Metastatic Breast Carcinoma in the Ovary (tissue), 3 donors: Measurements from ENCODE around the genes PMP22 and TEKT3.

DNA sequence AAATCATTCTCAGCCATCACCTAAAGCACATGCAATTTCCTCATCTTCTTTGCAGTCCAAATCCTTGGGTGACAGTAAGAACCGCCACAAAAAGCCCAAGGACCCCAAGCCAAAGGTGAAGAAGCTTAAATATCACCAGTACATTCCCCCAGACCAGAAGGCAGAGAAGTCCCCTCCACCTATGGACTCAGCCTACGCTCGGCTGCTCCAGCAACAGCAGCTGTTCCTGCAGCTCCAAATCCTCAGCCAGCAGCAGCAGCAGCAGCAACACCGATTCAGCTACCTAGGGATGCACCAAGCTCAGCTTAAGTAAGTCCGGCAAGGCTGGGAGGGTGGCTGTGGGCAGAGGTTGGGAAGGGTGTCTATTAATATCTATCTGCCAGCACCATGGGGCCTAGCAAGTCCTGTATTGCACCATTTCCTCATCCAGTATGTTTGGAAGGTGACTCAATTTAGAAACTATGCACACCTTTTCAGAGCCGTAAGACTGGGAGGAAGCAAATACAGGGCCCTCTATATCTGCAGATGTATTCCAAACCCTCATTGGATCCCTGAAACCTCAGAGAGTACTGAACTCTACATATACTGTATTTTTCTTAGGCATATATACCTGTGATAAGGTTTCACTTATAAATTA is 45.1 kb upstream of the ARHGAP44 start:
- PRO-cap, 3 experiments, result no peak in any of the 3 experiments

DNA sequence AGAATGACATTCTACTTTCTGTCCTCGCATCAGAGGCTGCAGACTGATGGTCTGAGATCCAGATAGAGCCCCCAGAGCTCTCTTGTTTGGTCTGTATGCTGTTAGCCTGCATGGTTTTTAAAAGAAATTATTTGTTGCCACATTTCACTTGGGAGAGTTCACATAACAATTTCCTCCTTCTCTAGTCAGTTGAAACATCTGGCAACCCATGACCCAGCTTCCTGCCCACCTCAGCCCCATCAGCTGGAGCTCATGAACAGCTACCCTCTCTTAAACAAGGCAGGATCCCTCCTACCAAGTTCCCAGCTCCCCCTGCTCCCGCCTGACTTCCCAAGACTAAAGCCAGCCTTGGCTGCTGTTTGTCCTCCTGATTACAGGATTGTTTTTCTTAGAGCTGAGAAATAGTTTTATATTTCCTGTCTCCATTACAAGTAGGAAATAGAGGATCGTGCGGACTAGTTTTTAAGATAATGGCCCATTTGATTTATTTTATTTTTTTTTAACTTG is 90.3 kb downstream of the ELAC2 start:
- PRO-cap, 3 experiments, result peak in 1 of 3 experiments; most common plus-strand start position 425 of the sequence (in 1); most common minus-strand start position 338 of the sequence (in 1)

- PRO-cap, 3 experiments, result no peak in any of the 3 experiments
Observed at GRCh38 chr17:12985335-12986368, 32.2 kb downstream of the ELAC2 start.

DNA sequence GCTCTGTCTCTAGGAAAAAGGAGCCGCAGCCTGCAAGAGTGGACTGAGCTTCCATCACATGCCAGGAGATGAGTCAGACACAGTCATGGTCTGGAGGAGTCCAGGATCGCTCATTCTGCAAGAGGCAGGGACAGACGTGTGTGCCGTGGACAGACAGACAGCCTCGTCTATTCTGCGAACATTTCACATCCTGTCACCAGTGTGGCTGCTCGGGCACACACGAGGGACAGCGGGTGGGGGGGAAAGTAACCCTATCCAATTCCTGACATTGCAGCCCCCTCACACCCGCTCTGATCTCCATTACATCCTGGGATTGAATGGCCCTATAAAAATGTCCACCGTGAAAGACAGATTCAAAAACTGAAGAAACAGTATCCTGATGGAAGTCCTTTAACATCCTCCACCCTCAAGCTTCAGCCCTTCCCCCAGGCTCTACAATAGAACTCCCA is 39.5 kb downstream of the HS3ST3A1 start:
- PRO-cap, 3 experiments, result peak in 1 of 3 experiments; most common plus-strand start position 130 of the sequence (in 1)

GRCh38 chr17:13896479-13897073 is 172.7 kb upstream of the COX10 start:
- PRO-cap, 3 experiments, result no peak in any of the 3 experiments

DNA sequence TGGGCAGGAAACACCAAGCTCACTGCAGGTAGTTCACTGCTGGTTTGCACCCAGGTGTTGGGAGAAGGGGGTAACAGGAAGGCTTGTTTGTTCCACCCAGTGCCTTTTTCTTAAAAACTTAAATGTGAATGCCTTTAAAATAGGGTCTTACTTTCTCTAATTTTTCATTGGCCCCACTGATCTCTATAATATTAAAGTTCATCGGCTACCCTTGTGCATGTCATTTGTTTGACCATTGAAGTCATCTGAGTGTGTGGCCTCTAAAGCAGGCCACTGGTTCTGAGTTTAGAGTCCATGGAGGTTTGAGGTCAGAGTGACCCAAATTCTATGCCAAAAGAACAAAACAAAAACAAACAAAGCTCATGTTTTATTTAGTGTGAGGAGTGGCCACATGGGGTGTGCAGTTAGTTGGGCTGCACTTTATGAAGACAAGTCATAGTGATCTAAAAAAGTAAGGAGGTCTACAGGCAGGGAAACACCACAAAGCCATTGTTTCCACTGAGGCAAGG is 62.8 kb upstream of the COX10 start:
- PRO-cap, 3 experiments, result no peak in any of the 3 experiments

- PRO-cap, 3 experiments, result peak in 1 of 3 experiments; most common minus-strand start chr17:14201790 (in 1)
Observed at GRCh38 chr17:14201573-14202218, 35.0 kb downstream of the CDRT15 start.

DNA sequence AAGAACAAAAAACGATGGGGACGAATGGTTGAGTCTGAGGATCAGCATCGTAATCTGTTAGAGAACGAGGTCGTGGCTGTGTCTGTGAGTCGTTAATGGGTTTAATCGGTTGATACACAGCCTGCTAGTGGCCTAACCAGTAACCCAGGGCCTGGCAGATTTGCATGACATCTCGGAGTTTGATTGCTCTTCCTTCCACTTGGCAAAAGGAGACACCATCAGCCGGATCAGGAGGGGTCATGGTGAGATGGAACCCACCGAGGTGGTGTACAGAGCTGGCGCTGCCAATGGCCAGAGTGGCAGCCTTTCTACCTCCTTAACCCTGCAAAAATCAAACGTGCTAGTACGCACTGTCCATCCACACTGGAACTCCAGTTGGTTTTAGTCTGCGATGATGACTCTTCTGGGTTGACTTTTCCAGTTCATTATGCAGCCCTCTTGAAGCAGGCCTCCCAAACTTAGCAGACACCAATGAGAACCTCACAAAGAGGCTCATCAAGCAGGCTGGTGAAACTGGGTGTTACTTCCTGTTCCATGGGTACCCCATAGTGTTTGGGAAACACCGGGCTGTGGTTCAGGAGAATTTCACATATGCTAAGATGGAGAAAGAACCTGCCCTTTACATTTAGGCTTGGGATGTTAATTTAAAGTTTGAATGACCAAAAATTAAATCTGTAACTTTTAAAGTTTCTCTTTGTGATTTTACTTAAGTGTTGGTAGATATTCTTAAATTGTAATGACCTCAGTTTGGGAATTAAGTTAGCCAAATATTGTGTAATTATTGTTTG is 4.1 kb downstream of the HS3ST3B1 start:
- PRO-cap, 3 experiments, result no peak in any of the 3 experiments

DNA sequence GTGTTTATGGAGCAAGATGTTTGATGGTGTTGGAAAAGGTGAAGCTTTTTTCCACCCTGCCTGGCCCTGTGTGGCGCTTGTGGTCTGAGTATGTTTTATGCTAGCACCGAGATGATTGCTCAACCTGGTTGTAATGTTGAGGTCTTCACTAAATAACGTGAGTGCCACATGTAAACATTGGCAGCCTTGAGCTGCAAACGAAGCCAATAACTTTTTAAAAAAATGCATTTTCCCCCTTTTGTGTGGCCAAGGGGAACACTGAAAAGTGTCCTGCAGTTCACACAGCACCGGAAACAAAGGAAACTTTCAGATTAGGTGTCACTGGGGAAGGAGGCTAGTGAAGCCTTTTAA is 15.6 kb downstream of the HS3ST3B1 start:
- PRO-cap, 3 experiments, result no peak in any of the 3 experiments

- PRO-cap, 3 experiments, result no peak in any of the 3 experiments
Observed at GRCh38 chr17:14329860-14331070, 29.4 kb downstream of the HS3ST3B1 start.

GRCh38 chr17:15265226-15265658 is at the start of gene PMP22:
PMP22 (minus strand) TSS chr17:15265326.
- PRO-cap, 3 experiments, result peak in 3 of 3 experiments; most common plus-strand start chr17:15265498 (in 1); most common minus-strand start chr17:15265326 (in 3)

- PRO-cap, 3 experiments, result peak in 2 of 3 experiments; most common plus-strand start chr17:15341726 (in 1); most common minus-strand start chr17:15341597 (in 1)
Observed at GRCh38 chr17:15341278-15342127, at the start of gene TEKT3. TEKT3 (minus strand) TSS chr17:15341597.

- PRO-cap, 3 experiments, result no peak in any of the 3 experiments
Observed at GRCh38 chr17:15350783-15351188, 9.4 kb upstream of the TEKT3 start.

- PRO-cap, 3 experiments, result no peak in any of the 3 experiments
Observed at GRCh38 chr17:15447901-15448701, 19.3 kb downstream of the CDRT4 start.

DNA sequence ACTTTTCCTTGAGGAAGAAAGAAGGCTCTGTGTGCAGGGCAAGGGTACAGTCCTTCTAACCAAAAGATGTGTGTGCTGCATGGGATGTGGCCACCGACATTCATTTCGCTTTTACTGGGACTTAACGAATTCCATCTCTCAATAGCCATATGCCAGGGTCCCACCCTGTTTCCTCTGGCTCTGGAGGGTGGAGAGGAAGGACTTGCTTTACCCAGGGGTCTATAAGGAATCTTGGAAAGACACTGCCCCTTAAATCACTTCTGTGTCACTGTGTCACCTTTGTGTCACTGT is 9.4 kb downstream of the CDRT4 start:
- PRO-cap, 3 experiments, result no peak in any of the 3 experiments

DNA sequence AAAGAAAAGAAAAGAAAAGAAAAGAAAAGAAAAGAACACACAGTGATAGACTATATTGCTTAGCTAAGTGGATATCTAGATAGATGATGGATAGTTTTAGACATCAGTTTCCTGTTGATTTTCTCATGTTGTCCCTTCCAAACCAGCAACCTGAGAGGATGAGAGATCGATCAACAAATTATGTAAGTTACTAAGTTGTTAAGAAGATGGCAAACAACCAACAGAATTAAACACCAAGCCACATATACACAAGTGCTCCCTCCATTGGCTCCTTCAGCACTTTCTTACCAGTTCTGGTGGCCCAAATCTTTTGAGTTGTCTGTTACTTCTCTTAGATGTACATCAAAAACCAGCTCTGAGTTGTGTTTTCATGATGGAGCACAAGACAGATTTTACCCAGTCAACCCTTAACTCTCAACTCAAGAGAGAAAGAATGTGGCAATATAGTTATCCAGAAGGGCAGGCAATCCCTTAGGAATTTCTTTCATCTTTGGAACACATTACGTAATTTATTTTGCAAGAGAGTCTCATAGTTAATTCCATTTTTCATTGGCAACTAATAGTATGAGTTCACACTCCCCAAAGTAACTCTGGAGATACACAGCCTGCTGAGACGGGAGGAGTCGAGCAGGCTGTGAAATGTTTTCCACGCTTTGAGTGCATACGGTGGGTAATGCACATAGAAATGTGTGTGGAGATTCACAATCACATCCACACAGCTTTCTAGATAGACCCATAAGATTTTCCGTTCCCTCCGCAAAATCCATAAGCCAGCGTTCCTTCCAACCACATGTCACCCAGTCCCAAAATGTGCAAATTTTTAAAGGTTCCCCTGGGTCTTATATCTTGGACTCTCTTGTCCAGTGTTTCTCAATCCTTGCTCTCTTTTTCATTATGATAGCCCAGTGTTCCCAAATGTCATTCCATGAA is 8.2 kb upstream of the CDRT4 start:
- PRO-cap, 3 experiments, result no peak in any of the 3 experiments

DNA sequence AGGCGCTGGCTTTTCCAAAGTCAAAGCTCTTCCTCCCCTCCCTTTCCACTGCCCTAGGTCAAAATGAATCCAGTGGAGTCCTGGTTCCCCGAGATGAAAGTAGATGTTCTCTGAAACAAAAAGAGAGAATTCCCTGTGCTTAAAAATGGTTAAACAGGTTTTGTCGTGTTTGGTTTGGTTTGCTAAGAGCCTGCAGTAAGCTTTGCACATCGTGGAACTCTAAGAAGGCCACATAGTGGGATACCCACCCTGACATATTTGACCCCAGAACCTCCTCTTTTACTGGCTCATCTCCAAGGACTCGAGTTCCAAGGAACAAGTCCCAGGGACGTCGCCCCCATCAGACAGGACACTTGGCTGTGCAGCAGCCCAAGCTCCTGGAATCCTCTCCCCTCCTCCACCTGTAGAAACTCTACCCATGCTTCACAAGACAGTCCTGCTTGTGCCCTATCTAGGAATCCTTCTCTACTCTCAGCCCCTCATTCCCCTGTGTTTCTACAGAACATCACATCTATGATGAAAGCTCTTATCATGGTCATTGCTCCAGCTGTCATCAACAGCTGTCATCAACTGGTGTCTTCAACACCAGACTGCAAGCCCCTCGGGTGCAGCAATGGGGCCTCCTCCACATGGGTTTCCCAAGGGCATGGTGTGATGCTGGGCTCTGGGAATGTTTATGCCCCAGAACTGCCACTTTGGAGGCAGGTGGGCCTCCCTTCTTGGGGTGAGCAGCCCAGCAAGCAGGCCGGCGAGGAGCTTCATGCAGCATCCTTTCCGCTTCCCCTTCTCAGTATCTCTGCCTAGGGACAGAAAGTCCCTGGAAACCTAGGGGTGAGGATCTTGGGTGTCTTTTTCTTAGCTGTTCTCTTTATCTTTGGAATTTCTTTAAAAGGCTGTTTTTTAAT is 21.1 kb upstream of the CDRT4 start:
- PRO-cap, 3 experiments, result no peak in any of the 3 experiments

DNA sequence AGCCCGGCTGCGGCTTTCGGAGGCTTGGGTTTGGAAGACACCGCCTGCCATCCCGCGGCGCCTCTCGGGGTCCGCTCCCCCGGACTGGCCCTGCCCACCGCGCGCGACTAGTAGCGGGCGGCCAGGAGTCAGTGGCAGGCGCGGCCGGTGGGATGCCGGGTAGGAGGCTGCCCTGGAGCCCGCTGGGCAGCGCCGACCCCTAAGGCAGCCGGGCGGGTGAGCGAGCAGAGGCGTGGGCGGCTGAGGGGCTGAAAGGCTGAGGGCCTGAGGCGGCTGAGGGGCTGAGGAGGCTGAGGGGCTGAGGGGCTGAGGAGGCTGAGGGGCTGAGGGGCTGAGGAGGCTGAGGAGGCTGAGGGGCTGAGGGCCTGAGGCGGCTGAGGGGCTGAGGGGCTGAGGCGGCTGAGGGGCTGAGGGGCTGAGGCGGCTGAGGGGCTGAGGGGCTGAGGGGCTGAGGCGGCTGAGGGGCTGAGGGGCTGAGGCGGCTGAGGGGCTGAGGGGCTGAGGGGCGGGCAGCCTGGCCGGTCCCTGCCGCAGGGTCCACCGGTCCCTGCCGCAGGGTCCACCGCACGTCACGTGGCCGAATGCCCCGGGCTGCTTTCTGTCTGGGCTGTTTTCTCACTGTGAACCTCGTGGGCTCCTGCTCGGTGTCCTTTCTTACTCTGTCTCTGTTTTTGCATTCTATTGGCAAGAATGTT is 17.7 kb downstream of the TBC1D26 start:
- PRO-cap, 3 experiments, result no peak in any of the 3 experiments

GRCh38 chr17:15867258-15867611 is 77.7 kb upstream of the ADORA2B start:
- PRO-cap, 3 experiments, result peak in 1 of 3 experiments; most common minus-strand start chr17:15867522 (in 1)

- PRO-cap, 3 experiments, result no peak in any of the 3 experiments
Observed at GRCh38 chr17:15883892-15884120, 61.1 kb upstream of the ADORA2B start.